Metastatic Lung Carcinoma in the Adrenal Gland (tissue), 1 donor: ENCODE results near the gene TGFBRAP1.

- PRO-cap = no peak
These were observed 59.1 kb downstream of the MRPS9 start for GRCh38 chr2:105096899-105097440.

DNA sequence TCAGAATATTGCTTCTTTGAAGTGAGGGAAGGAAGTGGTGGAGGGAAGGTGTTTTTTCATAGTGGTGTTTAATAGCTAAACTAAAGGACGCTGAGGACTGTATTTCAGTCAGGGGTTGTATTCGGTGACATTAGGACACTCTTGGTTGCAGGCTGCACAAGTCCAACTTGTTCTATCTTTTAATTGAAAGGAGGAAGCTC lies 69.9 kb downstream of the MRPS9 start:
- PRO-cap = no peak

DNA sequence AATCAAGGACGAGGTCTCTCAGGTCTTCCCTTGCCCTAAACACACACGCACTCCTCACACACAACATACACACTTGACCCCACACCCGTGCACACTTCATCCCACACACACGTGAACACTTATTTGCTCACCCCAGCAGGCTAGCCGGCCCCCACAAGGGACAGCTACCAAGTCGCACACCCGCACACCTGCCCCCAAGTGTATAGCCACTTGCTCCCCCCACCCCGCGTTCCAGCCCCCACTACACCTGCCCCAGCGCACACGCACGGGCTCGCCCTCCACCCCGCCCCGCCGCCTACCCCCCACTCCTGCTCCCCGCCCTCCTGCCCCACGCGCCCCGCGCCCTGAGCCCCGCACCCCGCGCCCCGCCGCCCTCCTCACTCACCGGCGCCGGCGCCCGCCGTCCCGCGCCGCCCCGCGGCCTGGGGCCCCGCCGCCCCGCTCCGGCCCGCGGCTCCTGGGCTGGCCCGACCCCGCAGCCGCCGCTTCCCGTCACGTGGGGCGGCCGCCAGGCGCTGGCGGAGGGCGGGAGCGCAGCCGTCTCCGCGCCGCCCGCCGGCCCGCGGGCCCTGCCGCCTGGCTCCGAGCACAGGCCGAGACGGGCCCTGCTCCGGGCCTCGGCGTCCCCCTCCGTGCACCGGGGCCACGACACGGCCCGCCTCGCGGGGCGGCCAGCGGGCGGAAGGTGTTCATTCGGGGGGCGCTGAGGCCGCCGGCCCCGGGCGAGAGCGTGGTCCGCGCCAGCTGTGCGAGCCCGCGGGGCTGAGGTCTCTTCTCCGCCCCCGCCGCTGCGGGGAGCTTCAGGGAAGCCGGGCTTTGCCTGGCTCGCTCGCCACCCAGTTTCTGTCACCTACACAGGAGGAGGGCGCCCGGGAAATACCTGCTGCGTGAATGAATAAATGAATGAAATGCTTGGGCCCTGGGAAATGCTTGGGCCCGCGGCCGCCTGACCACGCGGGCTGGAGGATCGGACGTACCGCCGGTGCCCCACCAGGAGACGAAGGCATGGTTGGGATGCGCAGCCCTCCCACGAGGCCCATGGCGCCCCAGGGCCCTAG lies at the start of gene TGFBRAP1:
TSS of gene TGFBRAP1 (minus strand) at position 496 of the 1,058 bp plus-strand sequence.
- PRO-cap = bidirectional peak, plus-strand start at position 546 of the sequence, minus-strand start at position 496 of the sequence

DNA sequence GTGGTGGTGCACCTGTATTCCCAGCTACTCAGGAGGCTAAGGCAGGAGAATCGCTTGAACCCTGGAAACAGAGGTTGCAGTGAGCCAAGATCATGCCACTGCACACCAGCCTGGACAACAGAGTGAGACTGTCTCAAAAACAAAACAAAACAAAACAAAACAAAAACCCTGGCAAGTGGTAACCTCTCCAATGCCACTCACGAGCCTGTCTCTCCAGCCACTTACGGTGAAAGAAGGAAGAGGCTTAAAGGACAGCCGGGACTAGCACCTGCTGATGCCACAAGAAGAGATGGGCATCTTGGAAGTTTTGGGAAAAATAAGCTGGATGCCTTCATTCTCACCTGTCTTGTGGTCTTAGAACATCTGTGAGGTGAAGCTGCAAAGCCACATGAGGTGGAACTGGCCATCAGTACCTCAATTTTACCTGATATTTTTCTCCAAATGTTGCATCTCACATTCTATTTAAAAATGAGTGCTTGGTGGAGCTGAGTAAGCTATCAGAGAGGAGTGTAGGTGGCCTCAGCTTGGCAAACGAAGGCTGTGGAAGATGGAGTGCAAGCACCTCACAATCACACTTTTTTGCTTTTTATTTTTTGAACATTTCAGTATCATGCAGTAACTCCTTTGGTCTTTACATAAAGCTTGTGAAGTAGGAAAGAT lies 26.9 kb downstream of the C2orf49 start:
- PRO-cap = no peak

GRCh38 chr2:105378483-105378762 lies 20.4 kb downstream of the FHL2 start:
- PRO-cap = no peak

DNA sequence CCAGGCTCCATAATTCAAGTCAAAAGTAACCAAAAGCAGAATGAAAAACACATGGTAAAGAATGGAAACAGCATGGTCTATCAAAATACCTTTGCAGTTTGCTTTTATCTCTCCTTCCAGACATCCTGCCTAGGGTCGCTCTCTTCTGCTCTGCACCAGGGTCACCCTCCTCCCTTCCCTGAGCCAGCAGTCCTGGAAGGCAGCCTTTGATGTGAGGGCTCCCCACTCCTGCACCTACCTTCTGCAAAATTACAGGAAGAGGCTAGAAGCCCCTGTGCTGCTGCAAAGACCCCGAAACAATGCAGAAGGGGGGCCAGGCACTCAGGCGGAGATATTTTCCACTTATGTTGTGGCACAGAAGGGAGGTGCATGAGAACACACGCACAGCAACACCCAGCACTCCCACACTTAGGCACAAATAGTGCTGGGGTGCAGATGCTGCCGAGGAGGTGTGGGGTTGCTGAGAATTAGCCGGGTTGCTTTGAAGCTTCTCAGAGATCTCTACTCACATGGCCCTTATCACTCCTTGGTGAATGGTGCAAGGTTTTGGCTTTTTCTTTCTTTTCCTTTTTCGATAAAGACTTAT lies 27.6 kb upstream of the FHL2 start:
- PRO-cap = no peak

DNA sequence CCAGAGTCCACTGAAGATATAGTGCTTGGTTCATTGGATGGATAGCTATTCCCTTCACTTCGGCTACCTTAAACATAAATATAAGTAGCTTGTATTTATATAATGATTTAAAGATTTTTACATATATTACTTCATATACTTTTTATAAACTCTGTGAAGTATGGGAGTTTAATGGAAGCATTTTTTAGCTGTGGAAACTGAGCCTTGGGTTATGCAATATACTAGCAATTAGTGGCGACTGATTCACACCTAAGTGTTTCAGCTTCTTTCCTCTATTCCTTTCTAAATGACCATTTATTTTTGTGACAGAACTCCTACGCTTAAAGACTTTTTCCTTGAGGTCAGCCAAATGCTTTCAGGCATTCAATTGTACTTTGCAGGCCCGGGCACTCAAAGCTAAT lies 116.5 kb upstream of the FHL2 start:
- PRO-cap = no peak

- PRO-cap = no peak
These were observed 32.3 kb downstream of the NCK2 start for GRCh38 chr2:105776924-105777533.

DNA sequence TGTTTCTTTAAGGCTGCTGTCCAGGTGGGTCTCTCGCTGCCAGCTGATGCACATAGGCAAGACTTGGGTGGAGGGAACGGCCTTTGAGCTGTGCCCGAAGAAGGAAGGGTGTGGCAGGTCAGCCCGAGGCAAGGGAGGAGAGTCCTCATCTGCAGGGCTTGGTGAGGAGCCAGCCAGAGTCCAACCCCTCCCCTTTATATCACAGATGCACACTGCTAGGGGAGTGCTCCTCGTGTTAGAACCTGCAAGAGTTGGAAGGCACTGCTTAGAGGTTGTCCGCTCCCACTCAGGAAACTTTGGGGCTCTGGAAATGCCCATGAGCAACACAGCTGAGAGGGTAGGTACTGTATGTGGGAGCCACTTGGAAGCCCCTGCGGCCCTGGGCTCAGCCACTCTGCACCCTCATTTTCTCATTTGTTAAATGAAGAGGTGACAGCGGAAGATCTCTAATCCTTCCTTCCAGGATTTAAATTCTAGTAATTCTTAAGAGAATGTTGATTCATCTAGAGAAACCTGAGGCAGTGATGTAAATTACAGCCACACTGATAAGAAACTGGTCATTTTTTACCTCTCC lies 46.1 kb downstream of the NCK2 start:
- PRO-cap = no peak

DNA sequence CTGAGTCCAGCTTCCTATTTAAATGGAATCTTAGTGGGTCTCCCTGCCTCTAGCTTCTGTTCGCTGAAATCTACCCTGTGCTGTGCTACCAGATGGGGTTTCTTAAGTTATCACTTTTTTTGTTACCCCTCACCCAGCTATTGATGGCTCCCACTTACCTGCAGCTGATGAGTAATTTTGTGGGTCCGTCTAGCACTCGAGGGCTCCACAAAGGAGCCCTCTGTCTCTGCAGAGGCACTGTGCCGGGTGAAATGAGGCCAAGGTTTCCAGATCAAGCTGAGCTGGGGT lies 128.1 kb upstream of the ECRG4 start:
- PRO-cap = no peak

DNA sequence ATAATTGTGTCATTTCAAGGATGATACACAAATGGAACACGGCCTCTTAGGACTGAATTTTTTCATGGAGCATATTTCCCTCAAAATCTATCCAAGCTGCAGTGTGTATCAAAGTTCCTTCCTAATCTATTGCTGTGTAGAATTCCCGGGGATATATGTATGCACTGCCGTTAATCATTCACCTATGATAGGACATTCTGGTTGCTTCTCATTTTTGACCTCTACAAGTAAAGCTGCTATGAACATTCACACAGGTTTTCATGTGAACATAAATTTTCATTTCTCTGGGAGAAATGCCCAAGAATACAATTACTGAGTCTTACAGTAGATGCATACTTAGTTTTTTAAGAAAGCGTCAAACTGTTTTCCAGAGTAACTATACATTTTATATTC lies 61.5 kb downstream of the ECRG4 start:
- PRO-cap = no peak

- PRO-cap = no peak
These were observed 75.7 kb upstream of the UXS1 start for GRCh38 chr2:106269519-106270445.

GRCh38 chr2:107745517-107746178 lies 81.0 kb upstream of the RGPD4 start:
- PRO-cap = no peak

DNA sequence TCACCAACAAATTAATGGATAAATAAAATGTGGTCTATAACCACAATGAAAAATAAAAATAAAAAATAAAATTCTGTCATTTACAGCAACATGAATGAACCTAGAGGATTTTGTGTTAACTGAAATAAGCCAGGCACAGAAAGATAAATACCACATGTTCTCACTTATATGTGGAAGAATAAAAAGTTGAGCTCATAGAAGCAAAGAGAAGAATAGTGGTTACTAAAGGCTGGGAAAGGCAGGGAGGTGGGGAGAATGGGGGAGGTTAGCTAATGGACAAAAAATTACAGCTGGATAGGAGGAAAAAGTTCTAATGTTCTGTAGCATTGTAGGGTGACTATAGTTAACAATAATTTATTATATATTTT lies 69.0 kb upstream of the SLC5A7 start:
- PRO-cap = no peak

- PRO-cap = no peak
These were observed 20.1 kb upstream of the SULT1C2 start for GRCh38 chr2:108268687-108268886.

DNA sequence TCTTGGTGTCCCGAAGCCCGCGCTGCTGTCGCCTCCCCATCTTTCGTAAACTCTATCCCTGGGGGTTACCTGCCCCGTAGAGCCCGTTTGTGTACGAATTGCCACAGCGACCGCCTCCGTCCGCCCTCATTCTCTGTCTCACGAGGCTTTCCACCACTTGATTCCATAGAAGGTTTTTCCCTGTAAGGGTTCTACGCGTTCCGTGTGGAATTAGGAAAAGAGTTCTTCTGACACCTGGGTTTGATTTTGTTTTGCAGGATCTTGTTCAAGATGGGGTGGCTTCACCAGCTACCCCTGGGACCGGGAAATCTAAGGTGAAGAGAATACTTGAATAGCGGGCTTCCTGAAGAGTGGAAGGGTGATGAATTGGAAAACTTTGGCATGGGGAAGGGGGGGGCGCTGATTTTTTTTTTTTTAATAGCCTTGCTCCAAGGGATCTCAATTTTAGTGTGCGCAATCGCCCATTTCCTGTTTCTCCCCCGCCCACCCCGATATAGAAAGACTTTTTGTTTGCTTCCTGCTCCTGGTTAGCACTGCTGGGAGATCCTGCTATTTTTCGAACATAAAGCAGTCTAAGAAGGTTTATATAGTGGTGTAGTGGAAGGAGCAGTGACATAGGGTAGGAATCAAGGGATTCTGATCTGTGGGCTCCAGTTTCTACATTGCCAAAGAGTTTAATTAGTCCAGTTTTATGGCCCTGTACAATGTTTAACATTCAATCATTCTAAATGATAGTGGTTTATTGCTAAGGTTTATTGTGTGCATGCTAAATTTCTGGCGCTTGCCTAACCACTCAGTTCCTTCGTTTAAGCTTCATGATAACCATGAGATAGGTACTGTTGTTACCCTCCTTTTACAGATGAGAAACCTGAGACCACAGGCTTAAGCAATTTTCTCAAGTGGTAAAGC lies 624 bp downstream of the GCC2 start:
- PRO-cap = unidirectional peak, minus-strand start at position 481 of the sequence

GRCh38 chr2:108612104-108613109 lies 78.1 kb downstream of the LIMS1 start:
- PRO-cap = no peak

- PRO-cap = no peak
These were observed 85.3 kb downstream of the LIMS1 start for GRCh38 chr2:108619576-108620053.

DNA sequence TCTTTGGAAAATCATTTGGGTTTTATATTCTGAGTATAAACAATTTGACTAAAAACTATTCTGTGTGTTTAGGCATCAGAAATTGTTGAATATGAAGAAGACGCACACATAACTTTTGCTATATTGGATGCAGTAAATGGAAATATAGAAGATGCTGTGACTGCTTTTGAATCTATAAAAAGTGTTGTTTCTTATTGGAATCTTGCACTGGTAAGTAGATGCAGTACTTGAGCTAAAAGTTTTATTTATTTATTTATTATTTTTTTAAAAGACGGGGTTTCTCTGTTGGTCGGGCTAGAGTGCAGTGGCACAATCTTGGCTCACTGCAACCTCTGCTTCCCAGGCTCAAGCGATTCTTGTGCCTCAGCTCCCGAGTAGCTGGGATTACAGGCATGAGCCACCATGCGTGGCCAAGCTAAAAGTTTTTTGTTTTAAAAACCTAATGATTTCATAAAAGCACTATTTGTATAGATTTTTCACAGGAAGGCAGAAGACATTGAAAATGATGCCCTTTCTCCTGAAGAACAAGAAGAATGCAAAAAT lies 33.1 kb upstream of the CCDC138 start:
- PRO-cap = no peak

GRCh38 chr2:108756348-108756820 lies 30.2 kb upstream of the CCDC138 start:
- PRO-cap = no peak